Heart (tissue), 3 donors: ENCODE measurements around the genes KLRB1, KLRD1, KLRC1 and YBX3.

DNA sequence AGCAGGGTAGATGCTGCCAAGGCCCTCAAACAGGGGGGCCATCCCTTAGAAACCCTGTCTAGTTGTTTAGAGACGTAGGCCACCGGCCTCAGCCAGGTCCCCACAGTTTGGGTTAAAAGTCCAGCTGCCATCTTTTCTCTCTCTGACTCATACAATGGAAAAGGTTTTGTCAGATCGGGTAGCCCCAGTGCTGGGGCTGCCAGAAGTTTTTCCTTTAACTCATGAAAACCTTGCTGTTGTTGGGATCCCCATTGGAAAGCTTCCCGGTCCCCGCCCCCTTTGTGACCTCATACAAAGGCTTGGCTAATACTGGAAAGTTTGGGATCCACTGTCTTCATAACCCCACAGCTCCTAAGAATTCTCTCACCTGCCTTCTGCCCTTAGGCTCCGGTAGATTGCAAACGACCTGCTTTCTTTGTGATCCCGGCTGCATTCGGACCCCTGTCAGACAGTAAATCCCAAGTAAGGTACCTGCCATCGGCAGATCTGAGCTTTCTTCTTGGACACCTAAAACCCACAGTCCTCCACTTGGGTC lies 40.5 kb downstream of the KLRB1 start:
- RAMPAGE, long total RNA, 2 experiments, result no peak in any of the 2 experiments

- RAMPAGE, long total RNA, 2 experiments, result start-site peak on the minus strand in 1 of 2 experiments, at chr12:9607888-9607916 at its widest, 6 to 8 reads per replicate
These were observed at the start of gene KLRB1 for GRCh38 chr12:9607576-9608182. Gene KLRB1, minus strand, starts transcription at chr12:9607916.

DNA sequence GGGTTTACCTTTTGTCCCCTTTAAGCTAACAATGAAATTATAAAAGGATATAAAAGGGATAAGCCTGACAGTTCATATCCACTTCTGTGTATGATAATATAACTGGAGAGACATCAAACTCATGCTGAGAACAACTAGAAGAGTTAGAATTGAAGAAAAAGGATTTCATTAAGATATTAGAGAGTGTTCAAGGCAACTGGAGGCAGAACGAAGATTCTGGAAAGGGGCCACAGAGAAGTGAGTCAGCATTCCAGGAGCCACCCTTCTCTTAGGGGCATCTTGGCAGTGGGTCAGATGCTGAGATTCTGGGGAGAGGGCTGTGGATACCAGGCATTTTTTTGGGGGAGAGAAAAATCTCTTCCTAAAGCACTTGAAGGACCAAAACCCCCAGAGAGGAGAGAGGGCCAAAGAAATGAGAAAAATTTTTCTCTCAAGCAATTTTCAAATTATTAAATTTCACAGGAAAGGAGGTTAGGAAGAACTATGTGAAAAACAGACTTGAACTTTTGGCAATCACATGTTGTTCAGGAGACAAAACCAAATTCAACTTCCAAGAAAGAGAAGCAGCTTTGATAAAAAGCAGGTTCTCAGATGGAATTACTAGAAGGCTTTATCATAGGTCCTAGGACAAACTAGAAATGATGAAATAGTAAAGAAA lies 1.3 kb upstream of the CLEC2D start:
- RAMPAGE, long total RNA, 2 experiments, result no peak in any of the 2 experiments

- RAMPAGE, long total RNA, 2 experiments, result no peak in any of the 2 experiments
These were observed 2.4 kb downstream of the CLEC2D start for GRCh38 chr12:9671986-9672225.

DNA sequence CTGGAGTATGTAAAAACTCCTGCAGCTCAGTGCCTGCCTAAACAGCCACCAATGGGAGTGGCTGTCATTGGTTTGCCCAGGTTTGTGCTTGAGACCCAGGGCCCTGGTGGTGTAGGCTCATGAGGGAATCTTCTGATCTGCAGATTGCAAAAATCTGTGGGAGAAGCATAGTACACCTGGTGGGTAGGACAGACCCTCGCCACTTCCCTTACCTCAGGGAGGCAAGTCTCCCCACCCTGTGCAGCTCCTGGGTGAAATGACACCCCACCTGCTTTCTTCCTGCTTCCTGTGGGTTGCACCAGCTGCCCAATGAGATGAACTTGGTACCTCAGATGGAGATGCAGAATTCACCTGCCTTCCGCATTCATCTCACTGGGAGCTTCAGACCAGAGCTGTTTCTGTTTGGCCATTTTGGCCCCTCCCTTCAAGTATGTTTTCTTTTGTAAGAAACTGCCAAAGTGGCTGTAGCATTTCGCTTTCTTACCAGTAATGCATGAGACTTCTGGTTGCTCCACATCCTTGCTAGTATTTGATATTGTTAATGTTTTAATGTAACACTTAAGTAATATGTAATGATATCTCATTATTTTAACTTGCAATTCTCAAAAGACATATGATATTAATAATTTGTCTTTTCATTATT lies 4.7 kb downstream of the CLEC2D start:
- RAMPAGE, long total RNA, 2 experiments, result no peak in any of the 2 experiments

- RAMPAGE, long total RNA, 2 experiments, result no peak in any of the 2 experiments
These were observed 25.9 kb downstream of the CLEC2D start for GRCh38 chr12:9695025-9696121.

DNA sequence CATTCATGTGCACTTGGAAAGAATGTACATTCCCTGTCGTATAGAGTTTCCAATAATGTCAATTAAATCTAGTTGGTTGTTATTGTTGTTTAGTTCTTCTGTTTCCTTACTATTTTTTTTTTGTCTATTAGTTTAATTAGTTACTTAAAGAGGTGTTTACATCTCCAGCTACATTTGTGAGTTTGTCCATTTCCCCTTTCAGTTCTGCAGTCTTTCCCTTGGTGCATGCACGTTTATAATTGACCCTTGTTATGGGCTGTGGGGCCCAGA lies 42.5 kb downstream of the CD69 start:
- RAMPAGE, long total RNA, 2 experiments, result no peak in any of the 2 experiments

GRCh38 chr12:9741743-9742371 lies 18.8 kb downstream of the CD69 start:
- RAMPAGE, long total RNA, 2 experiments, result no peak in any of the 2 experiments

- RAMPAGE, long total RNA, 2 experiments, result no peak in any of the 2 experiments
These were observed 6.4 kb downstream of the CD69 start for GRCh38 chr12:9754171-9754768.

- RAMPAGE, long total RNA, 2 experiments, result no peak in any of the 2 experiments
These were observed 4.3 kb downstream of the CLEC2B start for GRCh38 chr12:9864613-9865531.

DNA sequence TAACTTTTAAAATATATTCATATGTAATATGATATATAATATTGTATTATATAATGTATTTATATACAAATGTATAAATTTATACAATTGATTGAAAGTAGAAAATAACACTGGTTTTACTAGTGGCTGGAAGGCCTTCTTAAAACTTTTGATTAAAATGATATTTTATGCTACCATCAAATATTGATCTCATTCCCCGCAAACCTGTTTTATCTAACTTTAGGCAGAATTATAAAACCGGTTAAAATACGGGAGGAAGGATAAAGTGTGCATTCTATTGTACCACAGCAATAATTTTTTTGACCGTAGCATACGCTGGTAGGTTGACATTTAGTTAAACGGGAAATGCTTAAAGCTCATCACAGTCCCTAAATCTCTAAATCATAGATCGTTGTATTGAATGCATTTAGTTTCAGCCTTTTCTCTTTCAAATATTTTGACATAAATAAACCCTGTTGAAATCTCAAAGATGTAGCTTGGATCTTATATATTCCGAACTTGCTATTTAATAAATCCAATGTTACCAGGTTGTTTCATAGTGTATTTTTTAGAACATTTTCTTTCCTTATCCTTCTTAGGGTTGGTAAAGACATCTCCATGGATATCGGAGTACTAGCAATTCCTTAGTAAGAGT lies 913 bp downstream of the CLEC2B start:
- RAMPAGE, long total RNA, 2 experiments, result no peak in any of the 2 experiments

DNA sequence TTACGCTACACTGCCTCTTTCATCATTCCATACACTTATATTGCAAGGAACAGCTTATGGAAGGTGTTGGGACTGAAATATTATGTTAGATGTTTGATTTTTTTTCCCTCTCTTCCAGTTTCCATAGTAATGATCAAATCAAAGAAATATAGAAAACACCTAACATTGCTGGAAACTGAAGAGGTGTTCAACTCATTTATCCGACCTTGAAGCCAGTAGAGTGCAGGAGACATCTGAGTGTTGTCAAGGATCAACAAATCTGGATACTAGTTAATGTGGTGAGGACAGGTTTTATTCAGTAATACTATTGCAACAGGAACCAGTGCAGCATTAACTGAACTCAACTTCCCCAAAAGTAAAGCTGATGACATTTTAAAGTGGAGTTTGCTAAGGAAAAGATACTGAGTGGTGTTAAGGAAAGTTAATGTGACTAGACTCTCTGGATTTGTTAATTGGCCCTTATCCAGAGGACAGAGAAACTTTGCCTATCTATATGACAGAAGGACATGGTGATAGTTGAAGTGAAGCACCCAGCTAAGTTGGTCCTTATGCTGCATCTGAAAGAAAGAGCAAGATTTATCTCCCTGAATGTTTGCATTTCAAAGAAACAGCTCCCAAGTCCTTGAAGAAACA lies 1.1 kb upstream of the CLEC7A start:
- RAMPAGE, long total RNA, 2 experiments, result no peak in any of the 2 experiments

- RAMPAGE, long total RNA, 2 experiments, result no peak in any of the 2 experiments
These were observed 2.1 kb downstream of the GABARAPL1 start for GRCh38 chr12:10214545-10215462.

- RAMPAGE, long total RNA, 2 experiments, result no peak in any of the 2 experiments
These were observed at the start of gene KLRD1 for GRCh38 chr12:10307721-10308207. Gene KLRD1, plus strand, starts transcription at chr12:10307870.

- RAMPAGE, long total RNA, 2 experiments, result no peak in any of the 2 experiments
These were observed 25.0 kb downstream of the KLRK1 start for GRCh38 chr12:10364379-10365683.

DNA sequence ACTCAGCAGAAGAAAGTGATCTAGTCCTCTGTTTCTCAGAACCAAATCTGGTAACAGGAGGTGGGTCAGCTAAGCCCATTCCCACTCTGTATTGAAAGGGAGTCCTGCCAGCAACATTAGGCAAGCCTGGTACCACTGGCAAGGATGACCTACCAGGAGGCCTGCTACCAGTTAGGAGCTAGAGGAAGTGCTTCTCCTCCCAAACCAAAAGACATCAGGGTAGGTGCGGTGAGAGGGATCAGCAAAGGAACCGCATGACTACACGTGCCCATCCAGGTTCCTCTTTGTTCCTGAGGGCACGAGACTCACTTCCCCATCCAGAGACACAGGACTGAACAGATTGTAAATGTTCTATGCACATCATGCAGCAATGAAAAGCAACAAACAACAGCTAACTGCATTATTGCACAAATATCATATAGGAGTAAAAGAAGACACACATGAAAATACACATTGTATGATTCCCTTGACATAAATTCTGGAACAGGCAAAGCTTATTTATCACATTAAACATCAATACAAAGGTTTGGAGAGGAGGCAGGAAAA lies 2.8 kb downstream of the KLRC4 start:
- RAMPAGE, long total RNA, 2 experiments, result no peak in any of the 2 experiments

- RAMPAGE, long total RNA, 2 experiments, result no peak in any of the 2 experiments
These were observed at the start of gene KLRC1 for GRCh38 chr12:10452939-10453583. Gene KLRC1, minus strand, starts transcription at chr12:10453377.

DNA sequence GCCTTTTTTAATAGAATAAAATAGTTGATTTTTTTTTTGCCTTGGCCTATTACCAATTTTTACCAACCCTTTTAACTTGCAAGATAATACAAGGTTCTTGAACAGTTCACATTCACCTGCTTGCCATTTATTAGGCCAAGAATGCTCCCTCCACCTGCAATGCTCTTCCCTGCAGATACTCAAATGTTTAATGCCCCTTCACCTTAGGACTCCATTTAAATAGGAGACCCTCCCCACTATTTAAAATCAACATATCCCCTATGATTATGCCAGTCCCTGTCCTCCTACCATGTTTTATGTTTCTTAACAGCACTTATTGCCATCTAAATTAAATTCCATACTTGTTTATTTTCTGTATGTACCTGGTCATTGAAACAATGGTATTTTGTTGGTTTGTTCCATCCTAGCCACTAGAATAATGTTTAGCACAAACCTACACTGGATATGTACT lies 24.3 kb upstream of the STYK1 start:
- RAMPAGE, long total RNA, 2 experiments, result no peak in any of the 2 experiments

DNA sequence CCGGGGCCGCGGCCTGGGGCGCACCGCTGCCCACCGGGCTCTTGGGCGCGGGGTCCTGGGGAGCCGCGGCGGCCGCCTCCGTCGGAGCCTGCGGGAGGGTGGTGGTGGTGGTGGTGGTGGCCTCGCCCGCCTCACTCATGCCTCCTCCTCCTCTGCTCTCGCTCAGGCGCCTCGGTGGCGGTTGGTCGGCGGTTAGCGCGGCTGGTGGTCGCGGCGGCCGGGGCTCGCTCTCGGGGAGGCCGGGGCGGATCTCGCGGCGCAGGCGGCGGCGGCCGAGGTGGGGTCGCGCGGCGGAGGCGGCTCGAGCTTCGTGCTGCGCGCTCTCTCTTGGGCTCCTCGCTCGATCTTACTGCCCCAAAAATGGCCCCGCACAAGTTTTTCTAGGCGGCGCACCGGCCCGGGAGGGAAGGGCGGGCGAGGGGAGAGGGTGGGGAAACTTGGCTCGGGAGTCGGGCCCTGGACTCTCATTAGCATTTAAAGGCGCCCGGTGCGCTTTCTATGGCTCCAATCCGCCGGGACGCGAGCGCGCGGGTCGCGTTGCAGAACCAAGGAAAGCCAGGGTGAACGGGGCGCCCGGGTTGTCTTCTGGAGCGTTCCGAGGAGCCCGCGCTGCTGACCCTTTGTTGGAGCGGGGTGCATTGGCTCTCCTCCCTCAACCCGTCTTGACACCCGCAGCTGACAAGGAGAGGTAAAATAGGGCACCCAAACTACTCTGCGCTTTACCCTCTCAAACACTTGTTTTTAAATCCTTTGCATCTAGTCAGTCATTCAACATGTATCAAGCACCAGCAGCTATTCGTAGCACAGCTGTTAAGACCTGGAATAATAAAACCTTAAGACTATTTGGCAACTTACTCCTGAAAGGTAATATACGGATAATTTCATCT lies at the start of gene YBX3:
YBX3 (minus strand) TSS at position 351 of the 887 bp plus-strand sequence.
- RAMPAGE, long total RNA, 2 experiments, result no peak in any of the 2 experiments

GRCh38 chr12:11163128-11164122 lies 7.6 kb upstream of the SMIM10L1 start:
- RAMPAGE, long total RNA, 2 experiments, result no peak in any of the 2 experiments